ENCODE measurements around the gene ATL1.

DNA sequence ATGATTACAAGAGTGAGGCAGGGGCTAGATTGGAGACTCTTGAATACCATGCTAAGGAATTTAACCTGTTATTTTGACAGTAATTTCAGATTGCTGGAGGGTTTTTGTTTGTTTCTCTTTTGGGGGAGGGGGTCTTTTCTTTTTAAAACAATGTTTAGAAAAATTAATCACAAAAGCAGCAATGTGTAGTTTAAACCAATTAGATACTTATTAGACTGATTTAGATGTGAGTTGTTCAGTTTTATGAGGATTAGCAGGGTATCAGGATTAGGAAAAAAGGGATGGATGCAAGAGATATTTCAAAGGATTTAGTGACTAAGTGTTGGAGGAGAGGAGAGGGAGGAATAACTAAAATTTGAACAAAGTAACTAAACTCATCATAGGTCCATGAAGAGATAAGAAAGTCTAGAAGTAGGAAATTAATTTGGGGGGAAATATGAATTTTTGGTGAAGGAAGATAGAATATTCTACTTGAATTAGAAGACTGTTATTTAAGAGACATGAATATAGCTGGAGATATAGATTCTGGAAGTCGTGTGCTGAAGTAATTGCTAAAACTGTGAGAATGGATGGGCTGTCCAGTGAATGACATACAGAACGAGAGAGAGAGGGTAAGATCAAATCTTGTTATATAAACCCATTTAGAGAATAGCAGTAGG, 18.8 kb downstream of the TOGARAM1 start:
- RRBS, result no CpG with 5 or more reads among the region's 2 CpGs

DNA sequence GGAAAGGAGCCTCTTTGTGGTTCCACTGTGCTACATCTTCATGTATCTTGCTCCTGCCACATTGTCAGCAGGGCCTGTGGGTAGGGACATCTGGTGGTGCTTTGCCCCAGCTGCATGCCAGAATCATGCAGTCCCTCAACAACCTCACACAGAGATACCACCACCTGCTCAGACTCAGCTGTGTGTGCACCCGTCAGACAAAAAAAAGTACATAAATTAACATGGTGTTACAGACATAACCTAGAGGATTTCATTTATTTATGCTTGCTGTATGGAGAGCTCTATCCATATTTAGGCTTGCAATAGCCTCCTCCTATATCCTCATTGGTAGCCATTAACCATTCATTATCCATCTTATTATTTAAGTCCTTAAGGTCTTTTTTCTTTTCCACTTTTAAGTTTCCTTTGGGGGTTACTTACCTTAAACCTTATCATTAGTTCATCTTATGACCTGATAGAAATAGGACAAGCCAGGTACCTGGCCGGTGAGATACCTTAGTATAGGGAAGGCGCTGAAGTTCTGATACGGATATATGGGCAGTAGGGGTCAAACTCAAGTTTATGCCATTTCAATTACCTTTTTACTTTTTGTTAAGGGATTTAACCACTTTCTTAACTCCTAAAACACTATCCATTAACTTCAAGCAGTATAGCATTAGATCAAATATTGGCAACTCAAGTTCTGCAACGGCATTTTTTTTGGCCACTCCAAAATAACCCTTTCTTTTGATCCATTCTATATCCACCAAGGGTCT, 50.8 kb downstream of the MIS18BP1 start:
- RRBS, result no CpG with 5 or more reads among the region's 5 CpGs

- RRBS, result no CpG with 5 or more reads among the region's 10 CpGs
Observed at GRCh38 chr14:45241911-45243049, 10.7 kb downstream of the MIS18BP1 start.

GRCh38 chr14:47900959-47901824, 225.8 kb upstream of the MDGA2 start:
- RRBS, result no CpG with 5 or more reads among the region's 33 CpGs

DNA sequence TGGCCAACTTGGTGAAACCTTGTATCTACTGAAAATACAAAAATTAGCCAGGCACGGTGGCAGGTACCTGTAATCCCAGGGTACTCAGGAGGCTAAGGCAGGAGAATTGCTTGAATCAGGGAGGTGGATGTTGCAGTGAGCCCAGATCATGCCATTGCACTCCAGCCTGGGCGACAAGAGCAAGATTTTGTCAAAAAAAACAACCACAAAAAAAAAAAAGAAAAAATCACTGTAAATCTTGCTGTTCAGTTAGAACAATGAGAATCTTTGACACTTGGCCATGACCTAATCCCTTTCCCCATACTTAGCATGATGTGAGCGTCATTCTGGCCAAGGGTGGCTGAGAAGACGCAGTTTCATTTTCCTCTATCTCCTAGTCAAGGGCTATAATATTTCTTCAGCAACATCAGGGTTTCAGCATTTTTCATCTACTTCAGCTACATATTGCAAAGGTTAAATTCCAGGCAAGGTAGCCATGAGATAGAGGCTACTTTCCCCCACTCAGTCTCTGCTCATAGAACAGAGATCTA, 599.4 kb upstream of the MDGA2 start:
- RRBS, result no CpG with 5 or more reads among the region's 4 CpGs

DNA sequence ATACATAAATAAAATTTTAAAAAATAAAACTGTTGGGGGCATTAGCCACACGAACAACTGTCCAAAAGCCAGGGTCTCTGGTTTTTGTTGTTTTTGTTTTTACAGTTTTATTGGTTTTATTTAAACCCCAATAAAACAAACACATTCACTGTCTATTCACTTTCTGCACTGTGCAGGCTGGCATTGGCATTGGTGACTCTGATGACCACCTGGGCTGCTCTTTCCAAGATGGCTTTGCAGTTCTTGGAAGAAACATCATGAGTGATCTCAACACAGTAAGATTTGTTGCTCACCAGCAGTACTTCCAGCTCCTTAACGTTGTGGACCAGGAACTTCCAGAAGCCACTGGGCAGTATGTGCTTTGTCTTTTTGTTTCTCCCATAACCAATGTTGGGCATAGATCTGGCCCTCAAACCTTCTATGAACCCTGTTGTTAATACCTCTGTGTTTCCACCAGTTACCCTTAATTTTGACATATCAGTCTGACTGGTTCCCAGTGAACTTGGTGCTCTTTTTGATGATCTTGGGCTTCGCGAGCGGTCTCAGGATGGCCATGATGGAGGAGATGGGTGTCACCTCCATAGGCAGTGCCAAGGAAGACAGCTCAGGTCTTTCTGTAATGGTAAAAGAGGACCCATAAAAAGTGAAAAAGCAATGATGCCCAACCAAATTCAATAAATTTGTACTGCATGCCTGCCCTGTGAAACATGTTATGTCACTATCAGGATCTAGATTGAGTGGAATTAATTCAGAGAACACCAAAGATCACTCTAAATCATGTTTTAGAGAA, 8.7 kb downstream of the RPS29 start:
- RRBS, result no CpG with 5 or more reads among the region's 5 CpGs

- RRBS, result no CpG with 5 or more reads among the region's 3 CpGs
Observed at GRCh38 chr14:49774898-49775623, 7.1 kb downstream of the KLHDC2 start.

GRCh38 chr14:49828969-49829314, 23.6 kb downstream of the NEMF start:
- RRBS, result no CpG with 5 or more reads among the region's 1 CpG

DNA sequence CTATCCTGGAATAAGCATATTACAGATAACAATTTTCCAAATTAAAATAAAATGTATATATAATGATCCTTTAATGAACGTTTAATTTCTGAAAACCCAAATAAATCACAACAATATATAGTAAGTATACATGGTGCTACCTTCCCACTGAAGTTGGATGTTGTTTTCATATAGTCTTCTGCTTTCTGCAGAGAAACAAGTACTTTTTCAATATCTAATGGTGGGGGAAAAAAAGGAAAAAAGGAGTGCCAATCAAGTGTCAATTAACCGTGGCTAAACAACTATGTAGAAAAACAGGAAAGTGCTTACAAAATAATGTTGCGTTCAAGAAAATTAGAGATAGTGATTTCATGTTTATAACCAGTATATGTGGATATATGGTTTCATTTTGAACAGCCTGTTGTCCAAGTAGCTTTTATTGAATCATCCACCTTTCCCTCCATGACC, 19.3 kb downstream of the NEMF start:
- RRBS, result no CpG with 5 or more reads among the region's 3 CpGs

DNA sequence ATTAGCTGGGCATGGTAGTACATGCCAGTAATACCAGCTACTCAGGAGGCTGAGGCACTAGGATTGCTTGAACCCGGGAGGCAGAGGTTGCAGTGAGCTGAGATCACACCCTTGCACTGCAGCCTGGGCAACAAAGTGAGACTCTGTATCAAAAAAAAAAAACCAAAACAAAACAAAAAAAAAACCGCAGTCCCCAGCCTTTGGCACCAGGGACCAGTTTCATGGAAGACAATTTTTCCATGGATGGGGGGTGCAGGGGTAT, 8.7 kb downstream of the NEMF start:
- RRBS, result no CpG with 5 or more reads among the region's 2 CpGs

- RRBS, result no CpG with 5 or more reads among the region's 6 CpGs
Observed at GRCh38 chr14:49858239-49858912, 5.8 kb upstream of the NEMF start.

DNA sequence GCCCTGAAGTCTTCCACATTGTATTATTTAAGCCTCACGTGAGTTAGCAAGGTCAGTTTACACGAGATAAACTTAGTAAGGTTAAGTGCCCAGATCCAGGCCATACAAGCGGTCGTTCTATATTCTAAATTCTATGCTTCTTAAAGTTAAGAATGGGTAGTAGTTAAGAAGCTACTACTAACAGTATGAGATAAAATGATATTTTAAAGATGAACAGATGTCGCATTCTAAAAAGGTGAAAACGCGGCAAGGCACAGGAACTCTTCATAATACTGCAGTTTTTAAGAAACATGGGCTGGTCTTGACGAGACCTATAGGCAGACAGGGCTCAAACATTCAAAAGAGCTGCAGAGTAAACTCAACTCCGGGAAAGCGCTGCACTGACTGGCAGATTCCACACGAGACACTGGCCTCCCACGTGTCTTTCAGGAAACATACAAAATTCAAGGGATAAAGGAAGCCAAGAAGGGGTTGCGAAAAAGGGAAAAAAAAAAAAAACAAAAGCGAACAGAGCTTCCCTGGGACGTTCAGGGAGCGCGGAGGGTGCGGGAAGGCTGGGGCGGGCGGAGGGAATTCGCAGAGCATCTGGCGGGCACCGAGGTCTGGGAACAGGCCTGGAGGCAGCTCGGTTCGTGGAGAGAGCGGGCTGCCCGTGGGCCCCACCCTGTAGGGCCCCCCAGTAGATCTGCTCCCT, 636 bp upstream of the ARF6 start:
- RRBS, result no CpG with 5 or more reads among the region's 27 CpGs

DNA sequence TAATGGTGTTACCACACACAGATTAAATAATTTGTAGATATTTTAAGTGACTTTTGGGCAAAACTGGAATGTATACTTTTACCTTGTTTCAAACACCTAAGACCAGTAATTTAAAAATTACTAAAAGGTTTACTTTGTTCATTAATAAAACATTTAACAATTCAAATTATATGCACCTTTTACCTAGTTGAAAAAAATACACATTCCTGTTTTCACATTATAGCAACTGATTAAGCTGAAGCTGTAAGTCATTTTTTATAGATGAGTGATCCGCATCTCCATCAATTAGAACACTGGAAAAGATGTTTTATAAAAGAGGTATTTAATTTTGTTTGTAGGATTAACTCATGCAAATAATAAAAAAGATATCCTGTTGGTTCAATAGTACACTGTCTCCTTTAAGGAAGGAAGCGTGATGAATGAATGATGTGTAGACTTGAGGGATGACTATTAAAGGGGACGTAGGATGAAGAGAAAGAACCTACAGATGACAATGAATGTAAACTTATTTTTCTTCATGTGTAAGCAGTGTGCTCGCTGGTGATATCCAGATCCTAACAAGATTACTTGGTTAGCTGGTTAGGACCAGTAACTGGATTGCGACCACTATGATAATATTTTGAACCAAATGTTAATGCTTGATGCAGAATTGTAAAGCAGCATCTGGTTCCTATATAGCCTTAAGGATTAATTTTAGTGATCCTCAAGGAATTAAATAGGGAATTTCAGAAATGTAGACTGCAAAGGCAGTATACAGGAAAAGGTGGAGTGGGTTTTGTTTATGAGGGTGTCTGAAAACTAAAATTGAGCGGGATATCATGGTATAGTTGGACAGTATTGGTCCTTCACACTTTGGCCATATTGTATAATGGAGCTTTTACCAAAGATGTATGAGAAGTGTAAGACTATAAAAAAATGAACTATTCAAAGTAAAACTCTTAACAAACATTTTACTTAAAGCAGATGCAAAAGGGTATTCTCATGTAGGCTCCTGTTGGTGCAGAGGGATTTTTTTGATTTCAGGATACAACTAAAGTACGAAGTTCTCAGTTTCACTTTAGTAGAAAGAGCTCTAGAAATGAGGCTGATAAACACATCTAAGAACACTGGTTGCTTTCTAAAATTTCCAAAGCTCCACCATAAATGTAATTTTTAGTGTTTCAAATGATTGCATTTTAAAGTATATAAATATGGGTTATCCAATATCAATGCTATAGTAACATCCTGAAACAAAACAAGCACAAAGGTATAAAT, 2.7 kb downstream of the ARF6 start:
- RRBS, result no CpG with 5 or more reads among the region's 7 CpGs

GRCh38 chr14:50000086-50000855, 107.4 kb downstream of the ARF6 start:
- RRBS, result no CpG with 5 or more reads among the region's 17 CpGs

- RRBS, result no CpG with 5 or more reads among the region's 7 CpGs
Observed at GRCh38 chr14:50039779-50040360, 76.5 kb downstream of the VCPKMT start.

DNA sequence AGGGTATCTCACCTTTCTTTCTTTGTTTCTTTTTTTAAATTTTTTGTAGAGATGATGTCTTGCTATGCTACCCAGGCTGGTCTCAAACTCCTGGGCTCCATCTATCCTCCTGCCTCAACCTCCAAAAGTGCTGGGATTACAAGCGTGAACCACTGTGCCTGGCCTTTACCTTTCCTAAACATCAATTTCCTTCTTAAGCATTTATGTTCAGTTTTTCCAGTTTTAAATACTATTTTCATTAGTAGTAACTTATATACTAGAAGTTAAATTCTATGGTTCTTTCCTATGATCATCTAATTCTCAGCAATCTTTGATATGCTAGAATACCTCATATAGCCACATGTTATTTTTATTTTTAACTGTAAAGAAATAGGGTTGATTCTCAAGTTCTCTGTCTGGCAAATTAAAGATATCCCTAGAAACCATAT, 38.2 kb downstream of the SOS2 start:
- RRBS, result no CpG with 5 or more reads among the region's 1 CpG

GRCh38 chr14:50197730-50198284, 33.6 kb downstream of the SOS2 start:
- RRBS, result no CpG with 5 or more reads among the region's 6 CpGs

- RRBS, result no CpG with 5 or more reads among the region's 4 CpGs
Observed at GRCh38 chr14:50395192-50395740, 1.4 kb downstream of the CDKL1 start.

DNA sequence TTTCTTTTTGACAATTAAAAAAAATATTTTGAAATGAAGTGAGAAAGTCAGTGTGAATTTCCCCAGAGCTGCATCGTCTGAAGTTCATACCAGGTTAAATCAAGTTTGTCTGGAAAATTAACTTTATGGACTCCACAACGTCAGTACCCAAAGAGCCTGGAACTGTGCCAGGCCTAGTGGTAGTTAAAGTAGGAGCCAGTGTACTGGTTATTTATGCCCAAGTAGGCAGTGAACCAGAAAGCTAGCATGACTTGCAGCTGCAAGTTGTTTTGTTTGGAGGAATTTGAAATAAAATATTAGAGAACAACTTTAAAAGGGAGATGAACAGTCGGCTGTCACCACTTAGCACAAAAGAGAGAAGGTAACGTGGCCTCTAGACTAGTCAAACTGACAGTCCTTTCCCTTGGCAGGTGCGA, 3.0 kb upstream of the CDKL1 start:
- RRBS, result no CpG with 5 or more reads among the region's 5 CpGs

DNA sequence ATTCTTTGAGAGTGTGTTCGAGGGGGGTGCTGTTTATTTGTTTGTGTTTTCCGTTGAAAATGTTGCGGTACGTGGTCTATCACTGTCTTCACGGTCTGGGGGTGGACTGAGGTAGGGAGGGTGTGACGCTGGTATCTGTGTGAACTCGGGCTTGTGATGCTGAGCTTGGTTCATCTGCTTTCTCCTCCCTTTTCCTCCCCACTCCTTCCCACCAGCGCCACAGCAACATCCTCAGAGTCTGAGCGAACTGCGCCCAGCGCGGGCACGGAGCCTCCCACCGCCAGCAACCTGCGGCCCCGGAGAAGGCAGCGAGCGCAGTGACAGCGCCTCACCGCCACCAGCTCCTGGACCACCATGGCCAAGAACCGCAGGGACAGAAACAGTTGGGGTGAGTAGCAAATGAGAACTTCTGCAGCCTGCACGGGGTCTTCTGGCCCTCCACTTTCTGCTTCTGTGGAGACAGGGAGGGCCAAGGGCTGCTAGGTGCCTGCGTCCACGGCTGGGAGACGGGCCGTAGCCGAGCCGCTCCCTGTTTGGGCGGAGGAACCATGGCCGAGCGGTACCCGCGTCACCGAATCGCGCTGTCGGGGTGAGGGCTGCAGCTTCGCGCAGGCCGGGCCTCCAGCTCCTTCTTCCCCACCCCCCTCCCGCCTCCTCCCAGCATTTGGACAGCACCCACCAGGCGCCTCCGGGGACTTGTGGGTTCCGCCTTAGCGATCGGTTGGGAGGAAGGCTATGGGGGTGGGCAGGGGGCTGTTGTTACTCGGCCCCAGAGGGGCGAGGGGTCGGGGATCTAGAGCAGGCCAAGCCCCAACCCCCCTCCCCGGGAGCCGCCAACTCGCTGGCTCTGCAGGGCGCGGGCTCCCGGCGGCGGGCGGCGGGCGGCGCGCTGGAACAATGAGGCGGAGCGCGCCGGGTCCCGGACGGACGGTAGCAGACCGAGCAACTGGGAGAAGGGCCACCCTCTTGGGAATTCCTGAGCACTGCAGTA, at the start of gene ATL1:
Gene ATL1, plus strand, starts transcription at position 234 of the 991 bp plus-strand sequence.
- RRBS, result 4% methylated on average over 22 of the region's 70 CpGs

Data from OVCAR3 (cell line).